Gastroesophageal sphincter (tissue), 4 donors: ENCODE measurements around a stretch of chr6.

- PRO-cap, result no peak
- RAMPAGE, long total RNA, 4 experiments, result no peak in any of the 4 experiments
These were observed 212.4 kb upstream of the AGPAT4 start for GRCh38 chr6:161486254-161486630.

GRCh38 chr6:162438967-162439978 lies 288.3 kb downstream of the PRKN start:
- PRO-cap, result no peak
- RAMPAGE, long total RNA, 4 experiments, result no peak in any of the 4 experiments

DNA sequence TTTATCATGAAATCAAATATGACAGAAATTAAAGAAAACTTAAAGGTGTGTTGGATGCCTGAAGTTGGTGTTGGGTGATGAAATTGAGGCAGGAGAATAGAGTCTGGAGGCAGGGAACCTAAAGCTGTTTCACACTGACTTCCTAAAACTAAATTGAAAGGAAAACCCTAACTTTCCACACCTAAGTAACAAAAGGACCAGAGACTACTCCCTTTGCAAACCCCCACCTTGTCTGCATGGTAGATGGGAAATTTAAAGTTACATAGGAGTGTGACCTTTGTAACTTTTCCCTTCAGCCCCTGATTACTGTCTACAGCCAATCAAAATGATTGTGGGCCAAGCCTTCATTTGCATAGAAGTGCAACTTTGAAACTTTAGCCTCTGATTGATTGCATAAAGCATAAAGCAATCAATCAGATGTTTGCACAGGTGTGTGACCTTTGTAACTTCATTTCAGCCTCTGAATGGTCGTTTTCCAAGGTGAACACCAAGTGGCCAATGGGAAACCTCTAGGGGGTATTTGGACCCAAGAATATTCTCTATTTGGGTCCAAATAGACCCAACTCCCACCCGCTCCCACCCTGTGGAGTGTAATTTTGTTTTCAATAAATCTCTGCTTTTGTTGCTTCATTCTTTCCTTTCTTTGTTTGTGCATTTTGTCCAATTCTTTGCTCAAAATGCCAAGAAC lies 46.1 kb downstream of the PRKN start:
- PRO-cap, result no peak
- RAMPAGE, long total RNA, 4 experiments, result no peak in any of the 4 experiments

DNA sequence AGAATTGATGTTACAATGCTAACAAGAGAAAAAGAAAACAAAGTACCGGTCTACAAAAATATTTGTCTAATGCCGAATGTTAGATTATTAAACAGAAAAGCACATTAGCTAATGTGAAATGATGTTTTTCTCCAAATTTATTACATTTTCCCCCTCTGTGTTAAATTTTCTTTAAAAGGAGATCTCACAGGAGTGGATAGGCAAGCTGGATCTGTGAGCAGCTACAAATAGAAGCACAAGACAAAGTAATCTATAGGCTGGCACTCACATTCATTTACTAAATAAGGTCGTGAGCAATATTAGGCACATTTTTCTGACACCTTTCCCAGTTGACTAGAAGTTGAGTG lies 205.8 kb upstream of the QKI start:
- PRO-cap, result no peak
- RAMPAGE, long total RNA, 4 experiments, result no peak in any of the 4 experiments

DNA sequence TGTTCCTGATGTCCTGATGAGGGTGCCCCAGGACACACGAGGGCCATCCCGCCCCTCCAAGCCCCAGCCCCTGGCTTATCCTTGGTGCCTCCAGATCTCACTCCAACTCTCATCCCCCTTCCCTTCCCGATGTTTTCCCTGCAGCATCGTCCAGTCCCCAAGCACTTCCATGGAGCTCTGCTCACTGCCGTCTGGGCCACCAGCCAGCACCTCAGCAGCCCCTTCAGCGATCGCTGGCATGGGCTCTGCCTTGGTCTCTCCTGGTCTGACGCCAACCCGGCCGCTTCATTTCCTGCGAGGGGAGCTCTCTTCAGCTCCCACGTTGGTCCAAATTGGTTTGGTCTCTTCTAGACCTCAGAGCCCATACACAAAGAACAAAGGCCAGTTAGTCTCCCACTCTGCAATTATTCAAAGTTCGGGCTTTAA lies 154.5 kb upstream of the QKI start:
- PRO-cap, result no peak
- RAMPAGE, long total RNA, 4 experiments, result no peak in any of the 4 experiments

- PRO-cap, result no peak
- RAMPAGE, long total RNA, 4 experiments, result no peak in any of the 4 experiments
These were observed 2.1 kb upstream of the QKI start for GRCh38 chr6:163412276-163412860.

DNA sequence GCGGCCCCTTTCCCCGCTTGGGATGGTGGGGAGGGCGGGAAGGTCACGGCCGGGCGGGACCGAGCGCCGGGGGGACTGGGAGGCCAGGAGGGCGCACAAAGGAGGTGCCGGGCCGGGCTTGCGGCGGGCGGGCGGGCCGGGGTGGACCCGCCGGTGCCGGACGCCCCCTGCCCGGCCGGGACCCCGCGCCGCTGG lies 759 bp downstream of the QKI start:
- PRO-cap, result no peak
- RAMPAGE, long total RNA, 4 experiments, result no peak in any of the 4 experiments

GRCh38 chr6:163419536-163420695 lies 5.4 kb downstream of the QKI start:
- PRO-cap, result unidirectional peak, minus-strand start at chr6:163419970
- RAMPAGE, long total RNA, 4 experiments, result no peak in any of the 4 experiments

- PRO-cap, result no peak
- RAMPAGE, long total RNA, 4 experiments, result no peak in any of the 4 experiments
These were observed 27.7 kb downstream of the QKI start for GRCh38 chr6:163442162-163442660.

- PRO-cap, result no peak
- RAMPAGE, long total RNA, 4 experiments, result no peak in any of the 4 experiments
These were observed 93.3 kb downstream of the QKI start for GRCh38 chr6:163507640-163508388.

DNA sequence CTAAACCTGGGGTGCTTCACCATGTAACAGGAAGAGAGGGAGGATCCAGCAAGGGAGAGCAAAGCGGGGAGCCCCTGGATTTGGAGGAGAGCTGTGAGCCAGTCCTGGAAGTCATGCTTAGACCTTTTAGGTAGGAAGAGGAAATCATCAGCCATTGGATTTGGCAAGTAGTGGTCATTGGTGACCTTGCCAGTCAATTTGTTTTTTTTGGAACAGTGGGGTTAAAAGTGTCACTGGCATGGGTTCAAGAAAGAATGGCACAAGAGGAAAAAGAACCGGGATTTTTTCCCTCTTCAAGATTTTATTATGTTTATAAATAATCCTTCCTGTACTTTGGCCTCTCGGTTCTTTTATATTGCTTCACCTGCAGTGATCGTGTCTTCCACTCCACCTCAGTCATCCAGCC lies 124.6 kb downstream of the QKI start:
- PRO-cap, result no peak
- RAMPAGE, long total RNA, 4 experiments, result no peak in any of the 4 experiments

GRCh38 chr6:163576130-163577285 lies 162.0 kb downstream of the QKI start:
- PRO-cap, result no peak
- RAMPAGE, long total RNA, 4 experiments, result no peak in any of the 4 experiments

DNA sequence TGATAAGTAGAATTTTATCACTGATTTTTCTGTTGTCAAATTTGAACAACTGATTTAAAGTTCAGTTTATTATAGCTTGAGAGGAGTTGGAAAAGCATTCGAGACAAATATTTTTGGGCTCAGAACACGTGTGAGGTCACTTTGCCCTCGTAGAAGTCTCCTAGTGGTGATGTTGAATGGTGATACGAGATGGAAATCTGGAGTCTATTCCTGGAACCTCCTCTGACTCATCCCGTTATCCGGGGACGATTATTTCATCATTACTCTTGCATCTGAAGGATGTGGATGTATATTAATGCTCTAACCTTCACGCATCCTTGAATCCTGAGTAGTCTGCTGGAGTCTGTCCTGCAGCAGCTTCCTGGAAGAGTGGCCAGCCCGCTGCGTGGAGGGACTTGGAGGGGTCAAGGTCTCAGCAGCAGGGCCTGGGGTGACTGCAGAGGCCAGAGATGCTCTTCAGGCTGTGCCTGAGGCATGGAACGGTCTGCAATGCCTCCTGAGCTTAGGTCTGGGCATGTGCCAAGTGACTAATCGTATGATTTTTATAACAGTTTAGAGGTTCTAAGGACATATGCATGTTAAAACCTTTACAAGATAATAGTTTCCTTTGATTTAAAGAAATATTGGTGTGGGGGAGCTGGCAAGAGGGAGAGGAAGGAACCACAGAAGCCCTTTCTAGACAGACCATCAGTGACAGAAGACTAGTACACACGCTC lies 400.1 kb downstream of the QKI start:
- PRO-cap, result no peak
- RAMPAGE, long total RNA, 4 experiments, result no peak in any of the 4 experiments

DNA sequence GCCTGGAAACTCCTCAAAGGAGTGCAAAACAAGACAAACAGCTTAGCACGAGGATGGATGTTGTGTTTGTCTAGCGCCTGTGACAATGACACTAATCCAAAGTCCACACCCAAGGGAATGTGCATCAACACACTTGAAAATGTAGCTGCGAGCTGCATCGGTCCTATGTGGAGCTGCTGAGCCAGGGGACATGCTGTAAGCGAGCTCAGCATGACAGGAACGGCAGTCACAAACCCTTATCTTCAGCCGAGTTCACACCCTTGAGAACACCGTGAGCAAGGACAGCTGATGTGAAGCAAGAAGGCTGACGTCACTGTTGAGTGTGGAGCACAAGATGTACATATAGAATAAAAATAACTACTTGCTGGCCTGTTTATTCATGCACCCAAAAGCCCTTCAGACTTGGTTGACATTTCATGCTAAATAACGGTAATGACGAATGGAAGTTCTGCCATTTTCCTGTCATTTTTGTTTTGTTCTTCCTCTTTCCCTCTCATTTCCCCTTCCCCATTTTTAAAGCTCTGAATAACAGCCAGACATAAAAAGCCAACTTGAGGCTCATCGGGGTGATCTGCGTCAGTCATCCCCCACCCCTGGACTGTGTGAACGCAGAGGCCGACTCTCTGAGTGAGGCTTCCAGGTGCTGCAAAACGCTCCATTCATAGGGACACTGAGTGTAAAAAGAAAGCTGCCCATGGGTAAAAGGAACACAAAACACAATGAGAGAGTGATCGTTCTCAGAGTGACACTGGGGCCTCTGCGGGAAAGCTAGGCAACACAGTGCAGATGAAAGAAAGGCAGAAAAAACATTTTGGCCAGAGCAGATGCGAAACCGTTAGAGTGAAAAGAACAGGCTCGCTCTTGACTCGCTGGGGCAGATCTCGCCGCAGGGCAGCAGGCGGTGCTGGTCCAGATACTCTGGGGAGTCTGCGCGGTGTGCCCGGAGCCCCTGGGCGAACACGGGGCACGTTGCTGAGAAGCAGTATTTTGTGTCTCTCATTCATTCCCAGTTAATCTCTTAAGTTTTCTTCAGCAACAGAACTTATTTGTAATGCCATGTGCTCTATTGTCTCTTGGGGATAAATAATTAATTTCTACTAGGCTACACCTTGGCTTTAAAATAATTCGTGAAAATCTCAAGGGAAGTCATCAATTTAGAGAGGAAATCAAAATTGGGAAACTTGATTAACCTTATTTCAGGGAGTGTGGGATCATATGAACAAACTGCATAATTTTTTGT lies 684.8 kb downstream of the QKI start:
- PRO-cap, result no peak
- RAMPAGE, long total RNA, 4 experiments, result no peak in any of the 4 experiments

DNA sequence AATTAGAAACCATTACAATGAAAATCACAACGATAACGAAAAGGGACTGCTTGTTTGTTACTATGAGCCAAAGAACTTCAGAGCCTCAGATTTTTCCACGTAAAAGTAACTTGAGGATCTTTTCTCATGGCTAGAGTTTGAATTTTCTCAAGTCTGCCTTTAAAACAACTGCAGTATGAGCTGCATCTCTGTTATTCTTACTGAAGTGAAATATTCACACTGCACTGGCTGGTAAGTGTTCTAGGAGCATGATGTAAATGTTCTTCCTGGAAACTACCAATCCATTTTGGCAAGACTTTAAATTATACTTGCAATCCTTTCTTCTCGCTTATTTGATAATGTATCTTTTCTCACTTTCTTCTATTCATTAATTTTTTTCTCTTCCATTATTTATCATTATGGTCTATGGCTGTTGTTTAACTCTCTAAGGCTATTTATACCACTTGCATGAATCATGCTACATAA lies 801.4 kb downstream of the C6orf118 start:
- PRO-cap, result no peak
- RAMPAGE, long total RNA, 4 experiments, result no peak in any of the 4 experiments

- PRO-cap, result no peak
- RAMPAGE, long total RNA, 4 experiments, result no peak in any of the 4 experiments
These were observed 46.9 kb downstream of the PDE10A start for GRCh38 chr6:165616026-165616607.

DNA sequence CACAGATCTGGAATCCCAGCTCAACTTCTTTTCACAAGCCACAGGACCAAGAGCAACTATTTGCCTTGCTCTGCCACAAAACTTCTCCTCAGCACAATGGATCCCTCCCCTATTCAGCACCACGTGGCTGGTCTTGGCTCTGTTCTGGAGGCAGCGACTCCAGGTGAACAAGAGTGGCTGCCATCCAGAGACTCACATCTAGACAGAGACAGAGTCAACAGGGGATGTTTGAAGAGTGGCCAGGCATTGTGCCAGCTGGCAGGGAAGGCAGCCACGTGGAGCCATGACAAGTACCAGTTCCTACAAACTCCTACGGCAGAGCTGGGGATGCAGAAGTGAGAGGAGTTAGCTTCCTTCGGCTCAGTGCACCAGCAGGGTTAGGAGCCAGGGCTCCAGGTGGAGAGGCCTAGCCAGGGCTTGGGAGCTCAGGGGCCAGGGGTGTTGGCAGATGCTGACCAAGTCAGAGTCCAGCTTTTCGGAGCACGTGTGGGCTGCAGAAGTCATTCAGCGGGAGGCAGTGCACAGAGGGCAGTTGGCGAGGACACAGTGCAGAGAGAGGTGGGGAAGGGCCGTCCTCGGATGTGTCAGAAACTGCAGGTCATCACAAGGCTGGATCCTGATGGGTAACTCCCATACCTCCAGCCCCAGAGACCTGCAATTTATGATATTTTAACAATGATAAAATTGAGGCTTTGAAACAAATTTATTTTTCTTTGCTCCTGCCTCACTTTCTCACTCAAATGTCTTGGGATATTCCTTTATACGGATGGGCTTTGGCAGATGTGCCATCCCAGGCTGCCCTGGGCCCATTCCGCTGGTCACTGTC lies 171.7 kb upstream of the PDE10A start:
- PRO-cap, result no peak
- RAMPAGE, long total RNA, 4 experiments, result no peak in any of the 4 experiments

DNA sequence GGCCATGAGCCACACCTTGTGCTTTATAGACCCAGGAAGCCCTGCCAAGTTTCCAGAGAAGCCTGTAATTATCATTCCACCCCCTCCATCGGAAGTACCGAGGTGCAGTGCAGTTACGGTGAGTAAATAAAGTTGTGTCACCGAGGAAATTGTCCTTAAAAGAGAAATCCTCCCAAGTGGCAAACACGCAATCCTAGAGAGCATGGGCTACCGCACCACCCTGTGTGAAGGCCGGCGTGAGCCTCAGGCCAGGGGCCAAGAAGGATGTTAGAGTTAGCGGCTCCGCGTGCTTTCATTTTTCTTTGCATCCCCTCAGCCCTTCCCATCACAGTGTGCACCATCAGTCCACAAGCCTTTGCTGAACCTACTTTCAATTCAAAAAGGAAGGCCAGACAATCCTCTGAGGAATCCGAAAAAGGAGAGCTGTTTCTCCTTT lies 183.2 kb upstream of the PDE10A start:
- PRO-cap, result no peak
- RAMPAGE, long total RNA, 4 experiments, result no peak in any of the 4 experiments

DNA sequence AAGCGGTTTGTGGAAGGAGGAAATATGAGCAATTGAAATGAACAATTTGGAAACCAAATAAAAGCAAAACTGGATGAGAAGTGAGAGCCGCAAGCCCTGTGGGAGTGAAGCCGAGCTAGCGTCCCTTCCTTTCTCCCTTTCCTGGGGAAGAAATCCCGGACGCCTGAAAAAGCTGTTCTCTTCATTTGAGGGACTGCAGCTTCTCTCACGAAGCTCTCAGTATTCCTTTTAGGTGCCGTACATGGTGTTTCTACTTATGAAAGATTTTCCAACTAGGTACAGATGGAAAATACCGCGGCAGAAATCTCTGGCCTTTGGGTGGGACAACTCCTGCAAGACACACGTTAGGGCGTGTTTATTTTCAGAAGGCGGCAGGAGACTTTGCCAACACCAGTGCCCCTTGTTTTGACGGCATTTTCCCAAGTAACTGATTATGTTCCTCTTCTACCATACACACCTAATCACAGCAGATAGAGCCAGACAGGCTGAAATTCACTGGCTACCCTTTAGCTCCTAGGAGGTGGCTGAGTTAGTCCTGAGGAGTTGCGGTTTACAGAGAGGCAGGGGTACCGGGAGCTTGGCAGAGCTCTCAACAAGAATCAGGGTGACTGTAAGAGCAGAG lies 183.7 kb upstream of the PDE10A start:
- PRO-cap, result no peak
- RAMPAGE, long total RNA, 4 experiments, result no peak in any of the 4 experiments

DNA sequence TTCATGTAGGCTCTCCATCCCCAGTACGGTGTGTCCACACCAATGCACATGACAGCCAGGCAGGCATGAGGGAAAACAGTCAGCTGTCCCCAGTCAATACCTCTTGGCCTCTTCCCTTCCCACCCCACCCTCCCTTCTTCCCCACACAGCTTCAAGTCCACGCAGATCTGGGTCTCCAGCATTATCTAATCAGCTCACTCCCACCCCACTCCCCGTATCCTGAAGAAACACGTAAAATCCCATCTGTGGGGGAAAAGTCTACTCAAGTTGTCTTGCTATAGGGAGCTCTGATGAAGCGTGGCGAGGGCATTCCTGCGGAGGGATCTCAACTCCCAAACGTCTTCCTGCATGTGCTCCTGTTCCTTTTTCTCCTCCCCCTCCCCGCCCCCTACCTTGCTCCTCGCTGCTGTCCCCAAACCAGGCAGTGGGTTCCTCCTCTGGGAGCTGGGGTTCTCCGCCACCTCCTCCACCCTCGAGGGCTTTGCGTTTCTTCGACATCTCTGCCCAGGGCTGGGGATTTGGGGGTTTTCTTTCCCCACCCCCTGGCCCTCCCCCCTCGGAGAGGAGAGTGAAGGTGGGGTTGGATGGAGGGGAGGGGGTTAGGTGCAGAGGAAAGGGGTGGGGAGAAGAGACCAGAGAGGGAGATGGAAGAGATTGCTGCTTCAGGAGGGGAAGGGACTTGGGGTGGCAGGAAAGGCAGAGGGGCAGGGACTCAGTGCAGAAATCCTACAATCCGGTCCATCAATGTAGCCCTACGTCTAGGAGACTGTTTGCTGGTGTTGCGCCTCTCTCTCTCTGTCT lies 181.7 kb downstream of the TBXT start:
- PRO-cap, result no peak
- RAMPAGE, long total RNA, 4 experiments, result no peak in any of the 4 experiments